Epidermal melanocyte (primary cell): ENCODE results near the genes LRRC2 and TMIE.

- RRBS = no CpG with 5 or more reads among the region's 7 CpGs
Observed at GRCh38 chr3:43872780-43873391, 182.1 kb downstream of the ABHD5 start.

DNA sequence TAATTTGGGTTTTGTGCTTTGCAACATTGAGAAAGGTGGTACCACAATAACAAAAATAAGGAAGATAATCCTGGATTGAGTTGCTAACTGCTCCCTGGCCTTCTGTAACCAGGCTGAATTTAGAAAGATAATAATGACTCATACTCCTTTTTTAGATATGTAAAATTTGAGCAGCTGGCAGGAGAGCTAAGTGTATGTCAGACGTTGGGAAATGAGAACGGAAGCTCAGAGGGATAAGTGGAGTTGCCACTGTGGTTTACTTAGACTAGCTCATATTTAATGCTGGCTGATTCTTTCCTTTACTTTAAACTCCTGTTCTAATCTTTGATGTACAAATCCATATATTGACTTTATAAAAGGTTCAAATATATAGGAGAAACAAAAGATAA lies 17.1 kb downstream of the TCAIM start:
- RRBS = no CpG with 5 or more reads among the region's 2 CpGs

DNA sequence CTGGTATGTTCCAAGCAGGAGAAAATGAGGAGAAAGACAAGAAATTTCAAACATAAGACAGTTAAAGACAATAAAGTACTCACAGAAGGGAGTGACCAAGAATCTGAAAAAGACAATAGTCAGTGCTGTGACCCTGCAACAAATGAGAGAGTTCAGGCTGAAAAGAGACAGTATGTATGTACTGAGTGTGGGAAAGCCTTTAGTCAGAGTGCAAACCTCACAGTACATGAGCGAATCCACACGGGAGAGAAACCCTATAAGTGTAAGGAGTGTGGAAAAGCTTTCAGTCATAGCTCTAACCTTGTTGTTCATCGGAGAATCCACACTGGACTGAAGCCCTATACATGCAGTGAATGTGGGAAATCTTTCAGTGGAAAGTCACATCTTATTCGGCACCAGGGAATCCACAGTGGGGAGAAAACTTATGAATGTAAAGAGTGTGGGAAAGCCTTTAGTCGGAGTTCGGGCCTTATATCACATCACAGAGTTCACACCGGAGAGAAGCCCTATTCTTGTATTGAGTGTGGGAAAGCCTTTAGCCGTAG lies 9.5 kb downstream of the ZNF660 start:
- RRBS = no CpG with 5 or more reads among the region's 8 CpGs

GRCh38 chr3:45064704-45065200 lies 38.6 kb downstream of the CLEC3B start:
- RRBS = no CpG with 5 or more reads among the region's 8 CpGs

DNA sequence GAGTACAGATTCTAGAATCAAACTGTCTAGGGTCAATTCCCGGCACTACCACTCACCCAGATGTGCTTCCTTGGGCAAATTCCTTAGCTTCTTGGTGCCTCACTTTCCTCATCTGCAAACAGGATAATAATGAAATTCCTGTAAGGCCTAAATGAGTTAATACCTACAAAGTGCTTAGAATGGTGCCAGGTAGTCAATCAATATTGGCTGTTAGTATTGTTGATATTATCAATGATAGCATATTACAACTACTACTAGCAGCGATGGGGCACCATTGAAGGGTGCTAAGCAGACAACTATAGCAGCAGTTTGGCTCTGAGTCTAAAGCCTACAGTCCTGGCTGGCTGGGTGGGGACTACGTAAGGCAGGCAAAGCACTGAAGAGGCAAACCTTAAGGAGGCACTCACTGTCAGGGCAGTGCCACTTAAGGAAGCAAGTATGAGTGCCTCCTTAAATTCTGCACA lies 20.8 kb downstream of the CDCP1 start:
- RRBS = no CpG with 5 or more reads among the region's 3 CpGs

GRCh38 chr3:45139423-45139879 lies 6.7 kb downstream of the CDCP1 start:
- RRBS = no CpG with 5 or more reads among the region's 3 CpGs

GRCh38 chr3:45163878-45164392 lies 17.8 kb upstream of the CDCP1 start:
- RRBS = no CpG with 5 or more reads among the region's 5 CpGs

- RRBS = no CpG with 5 or more reads among the region's 10 CpGs
Observed at GRCh38 chr3:45165399-45165988, 19.3 kb upstream of the CDCP1 start.

- RRBS = no CpG with 5 or more reads among the region's 8 CpGs
Observed at GRCh38 chr3:45199879-45200530, 26.1 kb downstream of the TMEM158 start.

DNA sequence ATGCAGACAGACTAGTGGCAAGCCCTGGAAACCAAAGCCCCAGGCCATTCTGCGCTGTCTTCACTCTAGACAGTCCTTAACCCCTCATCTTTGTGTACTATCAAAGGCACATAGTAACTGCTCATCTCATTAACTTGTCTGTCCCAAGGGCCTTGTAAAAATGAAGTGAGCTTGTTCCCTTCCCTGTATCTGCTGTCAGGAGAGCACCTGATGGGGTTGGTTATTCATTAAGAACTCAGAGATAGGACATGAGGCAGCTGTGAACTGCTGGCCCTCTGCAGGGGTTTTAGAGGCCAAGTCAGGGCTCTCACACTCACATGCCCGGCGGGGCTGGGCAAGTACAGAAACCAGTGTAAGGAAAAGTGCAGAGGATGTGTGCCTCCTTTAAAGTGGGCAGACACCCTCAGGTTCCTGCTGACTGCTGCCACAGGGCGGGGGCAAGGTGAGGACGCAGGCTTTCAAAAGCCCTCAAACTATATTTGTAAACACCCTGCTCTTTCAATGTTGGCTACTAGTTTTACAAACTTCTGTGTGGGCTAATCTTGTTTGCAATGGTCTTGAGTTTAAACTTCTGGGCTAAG lies 22.3 kb downstream of the CXCR6 start:
- RRBS = no CpG with 5 or more reads among the region's 5 CpGs

- RRBS = no CpG with 5 or more reads among the region's 2 CpGs
Observed at GRCh38 chr3:45988876-45989254, 6.8 kb downstream of the FYCO1 start.

- RRBS = no CpG with 5 or more reads among the region's 3 CpGs
Observed at GRCh38 chr3:46006503-46007186, 11.0 kb upstream of the FYCO1 start.

DNA sequence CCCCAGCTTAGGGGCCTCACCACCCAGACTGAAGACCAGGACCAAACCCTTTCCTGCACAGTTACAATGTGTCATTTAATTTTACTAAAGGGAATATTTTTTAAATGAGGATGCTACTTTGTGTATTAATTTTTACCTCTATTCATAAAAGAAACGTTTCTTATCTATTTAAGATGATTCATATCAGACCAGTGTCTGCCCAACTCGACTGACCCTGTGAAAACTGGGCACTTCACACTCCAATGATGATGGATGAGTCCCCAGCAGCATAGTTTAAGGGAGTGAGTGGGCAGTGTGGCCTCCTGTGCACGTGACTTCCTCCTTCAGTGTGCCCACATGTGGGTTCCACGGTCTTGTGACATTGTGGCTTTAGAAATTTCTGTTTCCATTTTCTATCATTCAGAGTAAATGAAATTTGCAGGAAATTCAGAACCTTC lies 11.0 kb upstream of the CCRL2 start:
- RRBS = no CpG with 5 or more reads among the region's 4 CpGs

GRCh38 chr3:46406199-46406920 lies 699 bp upstream of the CCRL2 start:
- RRBS = no CpG with 5 or more reads among the region's 10 CpGs

GRCh38 chr3:46565763-46566709 lies at the start of gene LRRC2:
TSS of gene LRRC2 (minus strand) at chr3:46566302.
- RRBS = 5% methylated on average over 20 of the region's 58 CpGs

DNA sequence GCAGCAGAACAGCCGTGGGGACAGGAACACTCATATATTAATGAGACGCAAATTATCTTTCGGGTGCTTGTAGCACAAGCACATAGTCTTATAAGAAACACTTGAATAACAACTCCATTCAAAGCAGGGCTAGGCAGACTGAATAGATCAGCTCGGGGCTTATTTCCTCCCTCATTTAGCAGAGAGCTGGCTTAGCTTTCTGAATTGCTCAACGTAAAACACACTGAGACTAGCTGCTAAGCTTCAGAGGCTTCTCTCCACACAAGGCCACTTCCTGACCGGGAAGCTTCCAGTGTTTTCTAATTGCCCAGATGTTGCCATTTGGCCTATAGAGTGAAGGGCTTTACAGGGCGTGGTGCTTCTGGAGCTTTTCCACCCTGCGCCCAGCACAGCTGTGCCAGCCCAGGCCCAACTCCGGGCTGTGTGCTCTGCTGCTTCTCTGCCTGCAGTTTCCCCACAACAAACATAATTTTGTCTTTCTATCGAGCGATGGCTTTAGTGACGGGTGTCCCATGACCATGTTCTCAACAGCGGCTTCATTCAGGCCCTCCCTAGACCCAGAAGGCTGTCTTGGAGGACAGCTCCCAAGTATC lies 16.6 kb downstream of the FAM240A start:
- RRBS = no CpG with 5 or more reads among the region's 13 CpGs

DNA sequence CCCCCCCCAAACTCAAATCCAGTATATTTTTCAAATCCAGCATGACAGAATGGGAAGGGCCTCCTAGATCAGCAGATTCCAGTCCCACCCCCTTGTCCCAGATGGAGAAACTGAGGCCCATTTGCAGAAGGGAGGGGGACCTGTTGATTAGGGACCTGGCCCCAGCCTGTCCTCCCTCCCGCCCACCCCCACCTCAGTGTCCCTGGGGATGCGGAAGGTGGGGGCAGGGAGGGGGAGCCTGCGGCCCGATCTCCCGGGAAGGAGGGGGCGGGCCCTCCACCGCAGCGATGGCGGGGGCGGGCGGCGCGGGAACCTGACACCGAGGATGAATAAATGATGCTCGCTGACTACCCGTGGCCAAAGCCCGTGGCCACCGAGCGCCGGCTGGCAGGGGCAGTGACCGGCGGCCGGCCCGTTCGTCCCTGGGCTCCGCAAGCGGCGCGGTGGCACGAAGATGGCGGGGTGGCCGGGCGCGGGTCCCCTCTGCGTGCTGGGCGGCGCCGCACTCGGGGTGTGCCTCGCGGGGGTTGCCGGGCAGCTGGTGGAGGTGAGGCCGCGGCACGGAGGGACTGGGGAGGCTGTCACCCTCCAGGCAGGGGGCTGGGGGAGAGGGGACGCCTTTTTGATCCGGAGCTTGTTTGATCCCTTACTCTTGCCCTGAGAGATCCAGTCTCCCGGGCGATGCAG lies at the start of gene TMIE:
Gene TMIE, plus strand, starts transcription at position 359 of the 687 bp plus-strand sequence.
- RRBS = 4% methylated on average over 27 of the region's 49 CpGs

- RRBS = 2% methylated on average over 12 of the region's 33 CpGs
Observed at GRCh38 chr3:46812432-46812918, 50.8 kb downstream of the MYL3 start.

DNA sequence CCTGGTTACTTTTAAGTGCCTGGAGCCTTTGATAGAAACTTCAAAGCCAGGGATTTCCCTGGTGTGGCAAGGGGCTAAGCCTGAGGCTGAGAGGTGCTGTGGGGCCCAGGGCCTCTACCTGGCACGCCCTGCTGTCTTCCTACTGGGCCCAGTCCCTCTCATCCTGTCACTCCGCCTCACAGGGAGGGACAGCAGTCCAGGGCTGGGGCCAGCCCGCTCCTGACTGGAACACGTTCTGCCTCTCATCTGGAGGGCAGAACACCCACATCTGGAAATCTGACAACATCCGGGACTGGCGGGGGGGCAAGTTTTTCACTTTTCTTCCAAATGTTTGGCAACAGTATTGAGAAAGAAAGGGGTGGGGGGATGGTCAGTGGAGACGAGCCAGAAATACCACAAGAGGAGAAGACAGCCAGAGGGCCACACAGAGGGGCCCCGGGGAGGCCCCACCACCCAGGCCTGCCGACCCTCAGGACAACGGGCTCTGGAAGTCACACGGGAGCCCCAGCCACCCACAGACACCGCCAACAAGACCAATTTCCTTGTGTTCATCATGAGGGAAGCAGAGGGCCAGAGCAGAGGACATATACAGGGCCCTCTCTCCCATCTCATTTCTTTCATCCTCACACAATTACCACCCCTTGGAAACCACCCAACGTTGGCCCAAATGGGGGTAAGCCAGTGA lies 1.9 kb upstream of the MYL3 start:
- RRBS = no CpG with 5 or more reads among the region's 13 CpGs

DNA sequence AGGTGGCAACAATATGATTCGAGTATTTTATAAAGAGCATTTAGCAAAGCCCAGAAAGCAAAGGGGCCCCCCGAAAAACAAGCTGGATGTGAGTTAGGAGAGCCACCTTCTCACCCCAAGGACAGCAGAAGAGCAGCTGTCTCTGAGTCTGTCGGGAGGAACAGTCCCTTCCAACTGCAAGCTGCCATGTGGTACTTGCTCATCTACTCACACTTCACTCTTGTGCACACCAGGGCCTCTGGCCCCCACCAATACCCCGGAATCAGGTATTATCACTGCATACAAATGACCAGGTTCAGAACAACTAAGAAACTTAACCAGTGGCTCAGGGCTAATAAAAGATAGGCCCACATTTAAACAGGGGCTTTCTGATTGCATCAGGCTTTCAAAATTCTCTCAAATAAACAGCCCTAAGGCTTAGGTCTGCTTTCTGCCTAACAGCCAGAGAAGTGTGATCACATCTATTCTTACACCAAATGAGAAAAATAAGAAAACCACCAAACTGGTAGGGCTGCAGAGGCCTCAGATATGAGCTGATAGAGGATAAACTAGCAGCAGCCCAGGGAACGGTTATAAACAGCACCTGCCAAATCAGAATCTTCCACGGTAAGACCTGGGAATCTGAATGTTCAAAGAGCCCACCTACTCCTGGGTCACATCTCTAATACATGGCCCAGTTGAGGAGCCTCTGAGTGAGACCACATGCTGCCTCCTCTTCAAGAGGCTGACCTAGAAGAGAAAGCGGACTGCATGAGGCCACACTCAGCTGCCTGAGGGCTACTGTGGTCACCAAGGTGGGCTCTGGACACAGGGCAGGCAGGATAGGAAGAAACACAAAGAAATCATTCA lies 20.6 kb downstream of the CCDC12 start:
- RRBS = no CpG with 5 or more reads among the region's 7 CpGs